Endometrial microvascular endothelial cells (primary cell): ENCODE measurements around the genes MMRN2, ATAD1 and LIPF.

GRCh38 chr10:86954122-86955097, 3.0 kb downstream of the MMRN2 start:
- RAMPAGE, long total RNA: no peak

DNA sequence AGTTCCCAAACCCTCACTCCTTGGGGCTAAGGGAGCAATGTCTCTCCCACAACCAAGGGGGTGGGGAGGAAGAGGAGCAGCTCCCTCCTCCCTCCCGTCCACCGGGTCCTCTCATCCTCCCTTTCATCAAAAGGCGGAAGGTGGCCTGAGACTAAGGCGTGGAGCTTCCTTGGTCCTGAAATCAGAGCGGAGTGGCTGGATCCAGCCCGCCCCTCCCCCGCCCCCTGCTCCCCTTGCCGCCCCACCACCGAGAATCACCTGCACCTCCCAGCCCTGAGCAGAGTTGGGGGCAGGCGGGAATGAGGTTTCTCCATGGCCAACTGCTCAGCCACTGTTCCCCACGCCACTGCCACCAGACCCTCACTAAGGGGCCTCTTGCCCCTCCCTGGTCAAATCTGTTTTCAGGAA, 1.5 kb downstream of the MMRN2 start:
- RAMPAGE, long total RNA: no peak

DNA sequence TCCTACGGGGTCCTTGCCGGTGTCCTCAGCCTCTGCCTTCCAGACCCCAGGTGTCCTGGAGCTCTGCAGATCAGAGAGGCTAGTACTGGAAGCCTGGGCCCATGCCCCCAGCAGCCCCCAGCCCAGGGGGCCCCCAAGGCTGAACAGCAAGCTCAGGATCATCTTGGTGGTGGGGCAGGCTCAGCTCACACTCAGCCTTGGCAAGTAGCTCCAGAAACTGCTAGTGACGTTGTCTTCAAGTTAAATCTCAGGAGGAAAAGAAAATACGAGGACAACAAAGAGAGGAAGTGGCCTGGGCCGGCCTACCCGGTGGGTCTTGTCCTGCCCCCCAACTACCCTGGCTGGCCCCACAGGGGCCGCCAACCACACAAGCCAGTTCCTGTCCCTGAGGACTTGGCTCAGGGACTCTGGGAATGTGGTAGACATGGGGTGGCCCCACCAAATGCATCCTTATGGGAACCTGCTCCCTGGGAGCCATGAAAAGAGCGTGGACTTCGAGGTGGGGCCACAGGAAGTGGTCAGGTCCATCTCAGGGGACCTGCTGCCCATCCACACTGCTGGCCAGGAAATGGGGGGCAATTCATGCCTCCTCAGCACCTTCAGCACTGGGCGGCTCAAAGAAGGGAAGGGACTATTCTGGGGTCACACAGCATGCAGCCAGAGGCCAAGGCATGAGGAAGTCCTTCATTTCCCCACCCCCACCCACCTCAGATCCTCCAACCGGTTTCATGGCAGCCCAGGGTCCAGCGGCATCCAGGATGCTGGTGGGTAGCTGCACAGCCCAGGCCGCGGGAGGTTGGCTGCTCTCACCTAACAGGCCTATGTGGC, at the start of gene MMRN2:
TSS of gene MMRN2 (minus strand) at position 236 of the 828 bp plus-strand sequence.
- RAMPAGE, long total RNA: start-site peak on the minus strand centred at position 201 of the sequence, 43 bp wide, 113 and 245 reads in 2 replicates

DNA sequence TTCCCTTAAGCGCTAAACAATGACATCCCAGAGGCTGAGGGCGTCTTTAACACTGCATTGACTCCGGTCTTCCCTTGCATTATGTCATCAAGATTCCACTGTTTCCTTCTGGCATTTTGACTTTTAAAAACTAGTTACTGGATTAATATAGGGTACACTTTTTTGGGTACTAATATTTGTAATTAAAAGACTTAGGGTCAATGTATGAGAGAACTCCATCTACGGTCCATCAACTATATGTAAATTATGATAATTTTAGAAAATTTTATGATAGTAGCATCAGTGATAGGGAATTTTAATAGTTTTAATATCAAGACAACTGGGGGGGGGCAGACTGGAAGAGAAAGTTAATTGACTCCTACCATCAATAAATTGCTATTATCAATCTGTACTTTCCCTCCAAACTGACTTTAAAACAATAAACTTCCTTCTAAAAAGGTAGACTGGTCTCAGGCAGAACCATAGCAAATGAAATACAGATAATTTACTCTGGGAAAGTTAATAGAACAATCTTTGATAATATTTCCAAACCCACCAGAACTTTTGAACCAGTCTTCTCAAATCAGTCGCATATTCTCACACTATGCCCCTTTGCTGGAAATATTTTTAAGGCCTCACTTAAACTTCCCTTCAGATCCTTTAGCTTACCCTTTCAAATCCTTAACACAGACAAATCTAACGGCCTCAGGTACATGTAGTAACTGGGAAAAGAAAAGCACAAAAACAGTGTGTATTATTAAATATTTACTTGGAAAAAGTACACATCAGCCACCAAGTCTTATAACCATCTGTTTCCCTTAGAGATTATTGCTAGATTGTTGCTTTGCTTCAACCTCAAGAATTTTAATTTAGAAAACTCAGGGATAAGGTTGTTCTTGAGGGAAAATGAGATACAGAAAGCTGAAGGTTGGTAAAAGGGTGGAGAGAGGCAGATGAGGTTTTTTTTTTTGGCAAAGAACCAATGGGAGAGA, 3.4 kb downstream of the GLUD1 start:
- RAMPAGE, long total RNA: no peak

DNA sequence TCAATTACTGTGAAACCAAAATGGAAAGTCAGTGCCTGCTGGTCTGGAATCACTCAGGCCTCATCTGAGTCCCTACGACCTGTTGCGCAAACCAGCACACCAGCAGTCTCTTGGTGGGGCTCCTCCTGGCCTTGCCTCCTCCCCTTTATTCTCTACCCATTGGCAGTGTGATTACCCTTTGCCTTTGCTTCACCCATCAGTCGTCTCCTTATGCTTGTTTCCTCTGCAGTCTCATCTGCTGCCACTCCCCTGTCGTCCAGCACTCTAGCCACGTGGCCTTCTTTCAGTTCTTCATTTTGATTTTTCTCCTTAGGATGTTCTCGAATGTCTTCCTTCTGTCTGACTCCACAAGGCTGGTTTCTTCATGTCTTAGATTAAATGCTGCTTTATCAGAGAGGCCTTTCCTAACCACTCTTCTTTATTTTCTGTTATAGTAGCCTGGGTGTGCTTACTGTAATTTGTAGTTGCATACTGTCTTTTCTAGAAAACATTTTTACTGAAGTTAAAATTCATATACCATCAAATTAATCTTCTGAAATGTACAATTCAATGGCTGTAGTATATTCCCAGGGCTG, 40.7 kb upstream of the NUTM2A start:
- RAMPAGE, long total RNA: no peak

GRCh38 chr10:87547626-87548289, 43.1 kb downstream of the MINPP1 start:
- RAMPAGE, long total RNA: no peak

GRCh38 chr10:87664094-87664293, 4.3 kb downstream of the PAPSS2 start:
- RAMPAGE, long total RNA: no peak

GRCh38 chr10:87817425-87818649, at the start of gene ATAD1:
TSS of gene ATAD1 (minus strand) at chr10:87818226.
- RAMPAGE, long total RNA: start-site peak on the minus strand at chr10:87818167-87818218, 65 and 90 reads in 2 replicates

DNA sequence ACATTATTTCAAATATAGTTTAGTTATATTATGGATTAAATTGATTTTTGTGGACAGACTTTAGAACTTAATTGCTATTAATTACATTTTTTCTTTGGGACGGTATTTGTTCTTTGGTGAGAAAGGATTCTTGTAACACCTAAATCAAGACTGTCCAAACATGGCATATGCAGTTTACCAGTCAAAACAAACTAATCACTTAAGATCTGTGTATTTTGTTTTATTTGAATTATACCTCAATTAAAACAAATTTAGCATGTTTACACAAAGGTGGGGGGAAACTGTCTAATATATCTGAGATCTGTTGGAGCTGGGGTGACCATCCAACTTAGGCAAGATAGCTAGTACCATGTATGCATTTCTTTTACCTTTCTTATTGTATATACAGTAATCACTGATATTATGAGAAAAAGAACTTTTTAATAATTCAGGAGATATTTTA, 20.0 kb downstream of the PTEN start:
- RAMPAGE, long total RNA: no peak

DNA sequence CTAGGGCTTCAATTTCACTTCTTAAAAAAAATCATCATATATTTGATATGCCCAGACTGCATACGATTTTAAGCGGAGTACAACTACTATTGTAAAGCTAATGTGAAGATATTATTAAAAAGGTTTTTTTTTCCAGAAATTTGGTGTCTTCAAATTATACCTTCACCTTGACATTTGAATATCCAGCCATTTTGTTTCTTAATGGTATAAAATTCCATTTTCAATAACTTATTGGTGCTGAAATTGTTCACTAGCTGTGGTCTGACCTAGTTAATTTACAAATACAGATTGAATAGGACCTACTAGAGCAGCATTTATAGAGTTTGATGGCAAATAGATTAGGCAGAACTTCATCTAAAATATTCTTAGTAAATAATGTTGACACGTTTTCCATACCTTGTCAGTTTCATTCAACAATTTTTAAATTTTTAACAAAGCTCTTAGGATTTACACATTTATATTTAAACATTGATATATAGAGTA, 103.6 kb downstream of the PTEN start:
- RAMPAGE, long total RNA: no peak

- RAMPAGE, long total RNA: no peak
Observed at GRCh38 chr10:87968213-87968584, 104.8 kb downstream of the PTEN start.

- RAMPAGE, long total RNA: no peak
Observed at GRCh38 chr10:88091334-88092238, 228.2 kb downstream of the PTEN start.

DNA sequence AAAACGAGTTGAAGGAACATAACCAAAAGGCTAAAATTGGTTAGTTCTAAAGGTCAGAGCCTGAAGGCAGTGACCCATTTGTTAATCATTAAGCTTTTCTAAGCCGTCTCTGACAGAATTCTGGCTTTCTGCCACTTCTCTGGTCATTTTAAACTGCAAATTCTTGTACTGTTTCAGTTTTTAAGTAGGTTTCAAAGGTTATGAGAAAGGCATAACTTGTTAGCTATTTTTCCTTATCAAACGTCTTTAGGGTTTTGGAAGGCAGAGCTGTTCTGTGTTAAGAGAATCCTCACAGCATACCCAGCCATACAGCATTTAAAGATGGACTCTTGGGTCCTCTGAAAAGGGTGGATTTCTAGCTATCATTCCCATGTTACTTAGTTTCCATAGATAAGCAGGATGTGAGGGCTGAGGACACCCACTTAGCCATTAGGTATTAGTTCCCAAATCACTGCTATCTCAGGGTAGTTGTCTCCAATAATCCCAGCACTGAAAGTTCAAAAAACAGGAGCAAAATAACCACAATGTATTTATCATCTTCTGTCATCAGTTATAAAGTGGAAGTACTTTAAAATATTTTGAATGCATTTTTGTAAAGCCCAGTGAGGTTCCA, 196.7 kb downstream of the RNLS start:
- RAMPAGE, long total RNA: no peak

DNA sequence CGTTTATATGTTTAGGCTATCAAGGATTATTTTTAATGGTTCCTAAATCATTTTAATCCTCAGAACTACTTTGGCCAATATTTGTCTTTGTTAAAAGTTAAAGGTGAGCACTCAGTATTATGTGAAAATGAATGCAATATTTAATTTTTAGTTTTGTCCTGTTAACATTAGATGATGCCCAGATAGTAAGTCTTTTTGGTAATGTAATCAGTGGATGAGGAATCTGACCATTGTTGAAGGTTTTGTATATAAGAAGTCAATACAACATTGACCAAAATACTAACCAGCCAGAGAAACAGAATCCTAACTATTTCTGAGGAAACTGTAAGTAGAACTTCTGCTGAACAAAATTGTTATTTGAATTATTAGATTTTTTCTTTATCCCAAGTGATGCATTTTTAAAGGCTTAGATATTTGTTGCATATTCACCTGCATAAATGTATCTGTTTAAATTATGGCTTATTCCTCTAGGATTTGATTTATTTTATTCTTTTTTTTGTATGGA, at the start of gene LIPF:
TSS of gene LIPF (plus strand) at position 275 of the 505 bp plus-strand sequence.
- RAMPAGE, long total RNA: no peak

DNA sequence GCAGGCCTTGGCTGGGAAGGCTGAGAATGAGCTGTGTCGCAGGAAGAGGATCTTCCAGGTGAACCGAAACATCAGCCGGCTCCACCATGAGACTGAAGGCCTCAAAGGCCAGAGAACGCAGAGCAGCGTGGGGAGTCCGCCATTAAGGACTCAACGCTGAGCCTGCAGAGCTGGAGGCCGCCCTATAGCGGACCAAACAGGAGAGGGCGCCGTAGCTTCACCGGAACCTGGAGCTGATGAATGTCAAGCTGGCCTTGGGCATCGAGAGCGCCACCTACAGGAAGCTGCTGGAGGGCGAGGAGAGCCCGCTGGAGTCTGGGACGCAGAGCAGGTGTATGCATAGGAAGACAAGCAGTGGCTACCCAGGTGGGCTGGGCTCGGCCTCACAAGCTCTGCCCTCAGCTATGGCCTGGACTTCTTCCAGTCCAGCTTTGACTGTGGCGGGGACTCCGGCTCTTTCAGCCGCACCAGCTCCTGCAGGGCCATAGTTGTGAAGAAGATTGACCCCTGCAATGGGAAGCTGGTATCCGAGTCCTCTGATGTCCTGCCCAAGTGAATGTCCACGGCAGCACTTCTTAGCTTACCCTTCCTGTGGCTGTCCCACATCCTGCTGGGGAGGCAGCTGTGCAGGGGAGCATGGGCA, 22.4 kb downstream of the LIPK start:
- RAMPAGE, long total RNA: no peak

- RAMPAGE, long total RNA: no peak
Observed at GRCh38 chr10:88848320-88849012, 3.2 kb downstream of the ANKRD22 start.

- RAMPAGE, long total RNA: no peak
Observed at GRCh38 chr10:88879590-88879846, 527 bp upstream of the STAMBPL1 start.

- RAMPAGE, long total RNA: no peak
Observed at GRCh38 chr10:88932877-88933725, 19.5 kb downstream of the ACTA2 start.

- RAMPAGE, long total RNA: no peak
Observed at GRCh38 chr10:88943372-88943848, 9.2 kb downstream of the ACTA2 start.

- RAMPAGE, long total RNA: no peak
Observed at GRCh38 chr10:88943948-88944495, 8.6 kb downstream of the ACTA2 start.